BE2C (cell line): ENCODE measurements around a stretch of chr5.

GRCh38 chr5:1045030-1045899, 36.7 kb downstream of the NKD2 start:
- RRBS, result no CpG with 5 or more reads among the region's 15 CpGs

GRCh38 chr5:1130039-1131014, 18.5 kb upstream of the SLC12A7 start:
- RRBS, result 92% methylated on average over 4 of the region's 32 CpGs

- RRBS, result 86% methylated on average over 14 of the region's 22 CpGs
These were observed 19.3 kb upstream of the SLC12A7 start for GRCh38 chr5:1131015-1131657.

- RRBS, result 87% methylated on average over 9 of the region's 32 CpGs
These were observed 25.9 kb upstream of the SLC12A7 start for GRCh38 chr5:1137475-1138485.

- RRBS, result 20% methylated on average over 52 of the region's 120 CpGs
These were observed 43.9 kb upstream of the SLC12A7 start for GRCh38 chr5:1155443-1156433.

GRCh38 chr5:1224952-1225368, 221 bp upstream of the SLC6A18 start:
- RRBS, result 80% methylated on average over 6 of the region's 13 CpGs

- RRBS, result no CpG with 5 or more reads among the region's 13 CpGs
These were observed 5.0 kb upstream of the CLPTM1L start for GRCh38 chr5:1349682-1350521.

- RRBS, result no CpG with 5 or more reads among the region's 40 CpGs
These were observed 29.4 kb upstream of the SLC6A3 start for GRCh38 chr5:1474361-1475380.

- RRBS, result no CpG with 5 or more reads among the region's 12 CpGs
These were observed 38.8 kb downstream of the LPCAT1 start for GRCh38 chr5:1484956-1485365.

DNA sequence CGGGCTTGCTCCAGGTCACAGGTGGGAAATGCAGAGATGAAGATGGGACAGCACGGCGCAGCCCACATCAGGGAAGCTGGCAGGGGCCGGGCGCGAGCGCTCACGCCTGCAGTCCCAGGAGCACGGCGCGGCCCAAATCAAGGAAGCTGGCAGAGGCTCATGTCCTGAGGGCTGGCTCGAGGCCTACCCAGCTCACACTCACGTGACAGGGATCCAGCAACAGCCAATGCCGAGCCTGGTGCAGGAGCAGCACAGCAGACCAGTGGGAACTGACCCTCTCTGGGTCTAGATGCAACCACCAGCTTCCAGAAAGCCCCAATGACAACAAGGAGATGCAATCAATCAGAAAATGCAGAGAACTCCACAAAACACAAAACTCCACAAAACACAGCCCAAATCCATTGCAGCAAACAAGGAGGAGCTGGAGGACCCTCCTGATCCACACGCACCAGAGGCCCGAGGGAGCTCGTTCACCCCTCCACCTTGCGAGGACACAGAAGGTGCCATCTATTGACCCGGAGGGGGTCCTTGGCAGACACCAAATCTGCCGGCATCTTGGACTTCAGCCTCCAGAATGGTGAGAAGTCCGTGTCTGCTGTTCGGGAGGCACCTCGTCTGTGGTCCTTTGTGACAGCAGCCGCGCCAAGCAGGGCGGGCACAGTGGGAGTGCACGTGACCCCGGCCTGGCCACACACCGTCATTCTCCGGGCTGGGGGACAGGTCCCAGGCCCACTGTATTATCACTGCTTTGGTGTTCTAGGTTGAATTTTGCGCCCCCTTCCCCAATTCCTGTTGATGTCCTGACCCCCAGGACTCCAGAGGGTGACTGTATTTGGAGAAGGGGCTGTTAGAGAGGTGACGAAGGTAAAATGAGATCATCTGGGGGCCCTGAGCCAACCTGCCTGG, 16.0 kb downstream of the LPCAT1 start:
- RRBS, result 81% methylated on average over 4 of the region's 32 CpGs

DNA sequence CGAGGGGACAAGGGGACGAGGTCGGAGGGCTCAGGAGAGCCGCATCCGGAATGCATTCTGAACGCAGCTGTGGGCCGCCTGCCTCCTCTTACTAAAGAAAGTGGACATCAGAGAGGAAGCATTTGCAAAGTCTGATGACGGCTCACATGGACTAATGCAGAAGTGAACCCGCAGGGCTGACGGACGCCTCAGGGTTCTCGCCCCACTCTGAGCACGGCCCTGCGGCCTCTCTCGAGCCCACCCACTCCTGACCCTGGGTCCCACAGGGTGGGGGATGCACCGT, 5.9 kb downstream of the LPCAT1 start:
- RRBS, result no CpG with 5 or more reads among the region's 16 CpGs

- RRBS, result no CpG with 5 or more reads among the region's 28 CpGs
These were observed 31.6 kb upstream of the LPCAT1 start for GRCh38 chr5:1555068-1556021.

GRCh38 chr5:1594121-1595089, 70.6 kb upstream of the LPCAT1 start:
- RRBS, result 7% methylated on average over 8 of the region's 102 CpGs

GRCh38 chr5:1668229-1668679, 131.4 kb downstream of the MRPL36 start:
- RRBS, result no CpG with 5 or more reads among the region's 14 CpGs

DNA sequence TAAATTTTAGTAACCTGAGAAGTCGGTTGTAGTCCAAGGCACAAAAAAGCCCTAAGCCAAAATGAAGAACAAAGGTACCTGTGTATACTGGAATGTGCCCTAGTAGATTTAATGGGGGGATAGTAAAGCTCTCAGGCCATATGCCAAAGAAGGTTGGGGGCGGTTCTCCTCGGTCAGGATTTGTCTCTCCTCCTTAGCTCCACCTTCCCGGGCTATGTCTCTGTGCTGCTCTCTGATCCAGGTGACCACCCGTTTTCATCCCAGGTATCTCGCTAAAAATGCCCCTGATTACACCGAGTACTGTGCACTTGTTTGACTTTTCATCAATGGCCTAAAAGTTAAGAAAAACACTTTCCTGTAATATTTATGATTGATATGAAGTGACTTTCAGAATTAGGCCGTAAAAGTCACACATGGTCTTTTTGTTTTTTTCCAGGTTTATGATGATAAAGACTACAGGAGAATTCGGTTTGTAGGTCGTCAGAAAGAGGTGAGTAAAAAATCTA, 731 bp downstream of the NDUFS6 start:
- RRBS, result no CpG with 5 or more reads among the region's 10 CpGs

GRCh38 chr5:1878236-1878655, 4.5 kb downstream of the IRX4 start:
- RRBS, result 35% methylated on average over 16 of the region's 47 CpGs

GRCh38 chr5:1883618-1884082, 925 bp upstream of the IRX4 start:
- RRBS, result 6% methylated on average over 6 of the region's 45 CpGs

- RRBS, result no CpG with 5 or more reads among the region's 4 CpGs
These were observed 53.8 kb upstream of the IRX4 start for GRCh38 chr5:1936458-1937028.

- RRBS, result 36% methylated on average over 4 of the region's 22 CpGs
These were observed 211.3 kb upstream of the IRX4 start for GRCh38 chr5:2093948-2094446.

DNA sequence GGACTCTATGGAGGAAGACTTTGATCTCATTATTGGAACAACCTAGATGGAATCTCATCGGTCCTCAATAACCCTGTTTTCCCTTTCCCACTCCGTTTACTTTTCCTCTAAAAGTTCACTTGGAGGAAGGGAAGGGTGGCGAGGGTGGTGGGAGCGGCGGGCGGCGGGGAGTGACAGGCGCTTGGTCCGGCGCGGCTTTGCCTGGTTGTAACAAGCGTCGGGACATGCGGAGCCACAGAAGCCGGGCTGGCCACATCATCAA, 396.0 kb upstream of the IRX4 start:
- RRBS, result 10% methylated on average over 7 of the region's 15 CpGs